MCF 10A (cell line): ENCODE measurements around a stretch of chr5.

DNA sequence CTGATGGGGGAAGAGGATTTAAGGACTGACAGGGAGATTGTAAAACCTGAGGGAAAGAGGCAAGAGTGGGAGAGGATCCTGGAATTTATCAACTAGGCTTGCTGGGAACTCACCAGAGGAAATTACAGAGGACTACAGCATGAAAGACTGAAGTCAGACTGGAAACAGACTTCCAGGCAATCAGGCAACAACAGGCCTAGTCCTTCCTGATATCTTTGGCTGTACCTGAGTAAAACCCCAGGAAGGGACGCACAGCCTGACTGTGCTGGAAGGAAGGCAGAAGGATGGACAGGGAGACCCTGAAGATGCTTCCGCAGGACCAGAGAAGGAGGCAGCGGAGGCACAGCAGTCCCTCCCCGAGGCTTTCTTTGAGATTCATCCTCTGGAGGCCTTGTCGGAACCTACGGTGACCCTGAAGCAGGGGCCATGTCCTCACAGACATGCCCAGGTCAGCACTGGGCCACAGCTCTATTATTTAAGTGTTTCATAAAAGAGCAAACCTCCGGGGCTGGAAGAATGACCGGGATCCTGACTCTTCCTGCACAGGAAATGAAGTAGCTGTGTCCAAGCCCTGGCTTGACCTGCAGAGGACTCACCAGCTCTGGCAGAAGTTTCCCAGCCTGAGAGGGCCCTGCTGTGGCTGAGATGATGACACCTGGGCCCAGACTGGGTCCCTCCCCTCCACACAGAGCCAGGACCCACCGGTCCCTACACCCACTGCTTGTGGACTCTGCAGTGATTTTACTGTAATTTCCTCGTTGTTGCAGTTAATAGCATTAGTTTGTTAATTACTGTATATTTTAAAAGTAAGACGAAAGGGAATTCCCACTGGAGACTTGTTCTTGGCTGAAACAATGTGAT is 72.4 kb downstream of the PCDH1 start:
- PRO-cap: no peak
- RRBS: no CpG with 5 or more reads among the region's 11 CpGs

DNA sequence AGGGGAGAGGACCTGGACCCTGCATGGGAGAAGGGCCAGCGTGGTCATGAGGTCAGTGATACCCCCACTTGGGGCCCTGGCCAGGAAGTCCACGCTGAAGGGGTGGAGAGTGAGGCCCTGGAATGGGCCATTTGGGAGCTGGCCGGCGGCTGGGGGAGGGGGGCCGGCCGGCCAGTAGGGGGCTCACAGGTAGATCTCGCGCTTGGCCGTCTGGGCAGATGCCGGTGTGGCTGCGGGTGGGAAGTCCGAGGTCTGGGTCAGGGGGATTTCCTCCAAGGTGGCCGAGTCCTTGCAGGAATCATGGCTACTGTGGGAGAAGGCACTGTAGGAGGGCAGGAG is 24.4 kb downstream of the PCDH1 start:
- PRO-cap: no peak
- RRBS: 76% methylated on average over 5 of the region's 13 CpGs

- PRO-cap: no peak
- RRBS: no CpG with 5 or more reads among the region's 2 CpGs
Observed at GRCh38 chr5:141858002-141858502, 20.2 kb downstream of the PCDH1 start.

- PRO-cap: no peak
- RRBS: no CpG with 5 or more reads among the region's 27 CpGs
Observed at GRCh38 chr5:141877736-141878097, 493 bp downstream of the PCDH1 start.

- PRO-cap: no peak
- RRBS: 2% methylated on average over 12 of the region's 31 CpGs
Observed at GRCh38 chr5:141878104-141878331, 192 bp downstream of the PCDH1 start.

GRCh38 chr5:141880803-141881882 is 2.9 kb upstream of the PCDH1 start:
- PRO-cap: no peak
- RRBS: no CpG with 5 or more reads among the region's 9 CpGs

DNA sequence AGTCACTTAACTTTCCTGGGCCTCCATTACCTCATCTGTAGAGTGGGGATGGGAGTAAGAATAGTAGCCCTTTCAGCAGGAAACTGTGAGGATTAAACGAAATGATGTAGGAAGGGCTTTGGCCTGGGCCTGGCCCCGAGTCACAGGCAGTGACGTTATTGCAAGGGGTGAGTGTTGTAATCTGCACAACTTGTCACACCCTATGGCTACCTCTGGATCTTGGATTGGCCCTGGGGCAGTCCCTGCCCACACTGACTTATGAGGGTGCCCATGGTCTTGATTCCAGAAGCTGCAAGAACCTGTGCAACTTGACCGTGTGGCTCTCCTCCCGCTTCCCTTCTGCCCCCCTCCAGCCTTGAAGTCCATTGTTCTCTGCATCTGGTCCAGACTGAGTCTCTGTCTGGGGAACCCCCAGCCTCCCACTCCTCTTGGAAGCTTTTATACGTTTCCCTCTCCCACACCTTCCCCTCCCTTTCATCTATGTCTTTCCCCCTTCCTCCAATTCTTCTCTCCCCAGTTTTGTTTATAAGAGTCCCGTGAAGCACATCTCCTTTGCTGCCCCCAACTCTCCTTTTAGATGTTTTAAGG is 818 bp upstream of the PCDH12 start:
- PRO-cap: no peak
- RRBS: no CpG with 5 or more reads among the region's 7 CpGs

DNA sequence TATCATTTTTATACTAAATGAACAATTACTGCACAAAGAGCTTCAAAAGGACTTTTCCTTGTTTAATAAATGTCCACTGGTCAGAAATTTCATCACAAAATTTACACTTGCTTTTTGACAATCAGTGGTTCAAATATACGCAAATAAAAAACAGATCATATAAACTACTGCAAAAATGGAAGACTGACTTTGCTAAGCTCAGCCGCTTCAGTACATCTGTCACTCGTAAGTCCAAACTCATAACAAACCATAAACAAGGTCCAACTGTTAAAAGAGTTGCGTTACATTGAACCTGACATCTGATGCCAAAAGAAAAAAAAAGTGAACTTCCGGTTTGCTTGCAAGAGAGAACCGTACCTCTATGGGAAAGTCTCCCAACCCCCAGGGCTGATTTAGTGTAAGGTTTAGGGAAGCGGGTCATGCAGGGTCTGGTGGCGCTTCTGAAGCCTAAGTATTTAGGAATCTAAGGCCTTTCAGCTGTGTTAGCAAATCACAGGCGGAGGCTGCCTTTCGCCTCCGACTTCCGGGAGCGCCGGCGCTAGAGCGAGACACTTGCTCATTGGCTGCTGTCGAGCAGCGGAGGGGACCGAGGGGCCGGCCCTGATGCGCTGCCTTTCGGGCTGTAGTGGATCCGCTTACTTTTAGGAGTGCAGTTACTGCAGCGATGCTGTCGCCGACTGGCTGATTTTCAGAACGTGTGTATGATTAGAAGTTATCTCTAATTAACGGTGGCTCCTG is 11.9 kb upstream of the GNPDA1 start:
- PRO-cap: bidirectional peak, plus-strand start at position 625 of the sequence, minus-strand start at position 244 of the sequence
- RRBS: under 1% methylated on average over 7 of the region's 28 CpGs

DNA sequence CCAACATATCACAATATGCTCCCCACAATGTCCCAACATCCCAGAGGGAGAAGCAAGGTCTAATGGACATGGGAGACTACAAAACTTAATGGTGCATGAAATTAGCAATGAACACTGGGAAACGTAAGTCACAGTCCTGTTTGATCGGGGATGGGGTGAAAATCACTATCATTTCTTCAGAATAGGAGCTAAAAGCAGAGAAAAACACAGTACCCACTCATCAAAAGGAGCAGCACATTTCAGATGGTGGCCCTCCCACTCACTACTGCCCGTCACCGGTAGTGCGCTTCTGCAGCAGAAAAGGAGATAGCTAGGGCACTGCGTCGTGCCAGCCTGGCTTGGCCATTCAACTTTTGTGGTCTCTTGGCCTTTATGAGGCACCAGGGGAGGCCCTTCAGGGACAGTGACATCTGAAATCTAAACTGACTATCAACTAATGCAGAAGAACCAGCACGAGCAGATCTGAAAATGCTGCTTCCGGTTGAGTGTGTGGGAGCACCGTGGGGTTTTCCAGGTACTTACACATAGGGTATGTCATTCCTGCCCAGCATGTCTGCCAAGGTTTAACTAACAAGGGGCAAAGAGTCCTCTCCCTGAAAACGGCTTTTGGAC is 20.4 kb upstream of the NDFIP1 start:
- PRO-cap: no peak
- RRBS: no CpG with 5 or more reads among the region's 11 CpGs

DNA sequence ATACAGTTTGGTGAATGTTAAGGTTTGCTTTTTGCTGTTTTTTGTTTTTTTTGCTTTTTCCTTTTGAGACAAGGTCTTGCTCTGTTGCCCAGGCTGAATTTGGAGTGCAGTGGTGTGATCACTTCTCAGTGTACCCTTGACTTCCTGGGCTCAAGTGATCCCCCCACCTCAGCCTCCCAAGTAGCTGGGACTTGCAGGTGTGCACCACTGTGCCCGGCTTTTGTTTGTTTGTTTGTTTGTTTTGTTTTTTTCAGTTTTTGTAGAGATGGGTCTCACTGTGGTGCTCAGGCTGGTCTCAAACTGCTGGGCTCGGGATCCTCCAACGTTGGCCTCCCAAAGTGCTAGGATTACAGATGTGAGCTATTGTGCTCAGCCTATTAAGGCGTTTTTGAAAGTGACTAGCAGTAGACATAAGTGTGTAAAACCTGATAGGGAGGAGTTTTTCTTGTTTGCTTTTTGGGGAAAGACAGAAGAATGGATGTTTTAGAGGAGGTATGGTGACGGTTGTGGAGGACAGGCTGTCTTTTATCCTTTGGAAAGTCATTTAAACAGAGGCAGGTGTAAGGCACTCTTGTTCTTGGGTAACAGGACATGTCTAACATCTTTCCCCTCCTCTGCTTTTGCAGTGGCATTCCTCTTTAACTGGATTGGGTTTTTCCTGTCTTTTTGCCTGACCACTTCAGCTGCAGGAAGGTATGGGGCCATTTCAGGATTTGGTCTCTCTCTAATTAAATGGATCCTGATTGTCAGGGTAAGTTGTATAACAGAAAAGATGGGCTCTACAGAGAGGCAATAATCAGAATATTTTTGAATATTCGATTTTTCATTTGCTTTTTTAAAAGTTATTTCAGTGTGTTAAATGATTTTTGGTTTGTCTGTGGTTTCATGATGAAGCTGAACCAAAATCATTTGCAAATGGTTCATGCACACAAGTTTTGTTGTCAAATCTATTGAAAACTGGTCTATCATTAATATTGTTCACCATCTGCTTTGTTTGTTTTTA is 28.8 kb downstream of the NDFIP1 start:
- PRO-cap: no peak
- RRBS: no CpG with 5 or more reads among the region's 6 CpGs

GRCh38 chr5:142215892-142216953 is 107.6 kb downstream of the NDFIP1 start:
- PRO-cap: no peak
- RRBS: no CpG with 5 or more reads among the region's 17 CpGs

DNA sequence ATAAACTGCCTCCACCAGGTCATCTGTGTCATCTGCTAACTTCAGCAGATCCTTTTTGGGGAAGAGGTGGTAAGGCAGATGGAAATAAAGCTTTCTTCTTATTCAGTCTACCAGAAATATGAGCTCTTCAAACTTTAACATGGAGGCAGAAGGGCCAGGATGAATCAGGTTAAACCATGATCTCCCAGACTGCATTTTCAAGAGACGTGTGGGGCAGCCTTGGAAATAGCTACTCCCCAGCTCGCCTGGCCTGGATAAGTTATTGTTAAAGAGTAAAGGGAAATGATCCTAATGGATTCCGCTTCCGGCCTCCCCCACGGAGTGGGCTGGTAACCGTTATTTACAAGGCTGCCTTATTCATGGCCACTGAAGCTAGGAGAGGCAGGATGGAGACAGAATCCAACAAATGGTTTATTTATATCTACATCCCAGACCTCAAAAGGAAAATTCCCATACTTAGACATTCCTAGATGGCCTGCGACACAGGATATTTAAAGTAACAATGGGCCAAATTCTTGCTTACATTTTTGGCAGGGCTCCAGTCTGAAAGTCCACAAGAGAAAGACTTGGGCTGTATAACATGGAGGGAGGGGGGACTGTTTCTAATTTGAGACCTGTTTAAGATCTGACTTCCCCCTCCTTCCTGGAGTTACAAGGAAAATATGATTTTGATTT is 27.9 kb downstream of the SPRY4 start:
- PRO-cap: no peak
- RRBS: no CpG with 5 or more reads among the region's 7 CpGs

DNA sequence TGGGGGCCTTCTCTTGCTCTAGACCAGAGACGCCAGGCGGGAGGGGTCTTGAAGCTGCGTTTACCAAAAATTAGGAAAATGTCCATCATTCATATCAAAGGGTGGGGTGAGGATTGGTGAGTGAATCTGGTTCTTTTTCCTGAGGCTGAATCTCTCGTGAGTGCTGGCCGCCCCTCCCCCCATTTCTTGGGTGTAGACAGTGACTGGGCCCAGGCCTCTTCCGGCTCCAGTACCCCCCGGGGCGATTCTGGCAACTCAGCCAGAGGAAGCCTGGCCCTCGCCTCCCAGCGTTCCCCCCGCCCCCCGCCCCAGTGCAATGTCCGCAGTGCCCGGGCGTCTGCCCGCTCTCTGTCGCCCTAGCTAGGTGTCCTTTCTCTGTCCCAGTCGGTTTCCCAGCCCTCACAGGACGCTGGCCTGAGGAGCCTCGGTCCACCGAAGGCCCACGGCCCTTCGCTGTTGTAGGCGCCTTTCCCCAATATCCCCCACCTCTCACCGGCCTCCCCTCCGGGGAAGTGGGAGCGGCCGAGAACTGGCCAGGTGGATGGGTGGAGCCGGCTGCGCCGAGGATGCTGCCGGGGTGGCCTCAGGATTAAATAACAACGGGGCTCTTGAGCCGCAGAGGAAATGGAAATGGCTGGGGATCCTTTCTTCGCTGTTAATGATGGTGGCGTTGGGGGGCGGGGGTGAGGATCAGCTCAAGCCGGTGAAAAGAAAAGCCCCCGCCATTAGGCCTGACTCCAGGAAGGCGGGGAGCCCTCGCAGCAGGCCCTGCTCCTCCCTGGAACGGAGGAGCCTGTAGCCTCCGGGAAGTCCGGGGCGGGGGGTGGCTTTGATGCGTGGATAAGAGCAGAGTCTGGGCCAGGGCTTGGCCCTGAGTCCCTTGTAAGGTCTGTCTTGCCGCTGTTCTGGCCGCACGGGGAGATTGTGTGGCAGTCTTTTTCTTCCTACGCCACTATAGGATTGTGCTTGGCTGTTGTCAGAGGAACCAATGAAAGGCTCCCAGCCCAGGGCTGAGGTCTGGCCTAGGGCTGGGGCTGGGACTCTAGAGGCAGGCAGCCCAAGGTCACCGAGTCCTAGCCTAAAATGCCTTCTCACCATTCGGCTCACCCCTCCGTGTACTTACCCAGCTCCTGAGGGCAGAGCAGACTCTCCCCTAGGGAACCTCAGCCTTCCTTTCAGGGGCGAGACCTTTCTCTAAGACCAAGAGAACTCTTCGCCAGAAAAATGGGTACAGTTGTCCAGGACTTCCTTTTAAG is 1.2 kb upstream of the SPRY4 start:
- PRO-cap: bidirectional peak, plus-strand start at position 563 of the sequence, minus-strand start at position 514 of the sequence; bidirectional peak, plus-strand start at position 952 of the sequence, minus-strand start at position 990 of the sequence
- RRBS: under 1% methylated on average over 14 of the region's 55 CpGs

DNA sequence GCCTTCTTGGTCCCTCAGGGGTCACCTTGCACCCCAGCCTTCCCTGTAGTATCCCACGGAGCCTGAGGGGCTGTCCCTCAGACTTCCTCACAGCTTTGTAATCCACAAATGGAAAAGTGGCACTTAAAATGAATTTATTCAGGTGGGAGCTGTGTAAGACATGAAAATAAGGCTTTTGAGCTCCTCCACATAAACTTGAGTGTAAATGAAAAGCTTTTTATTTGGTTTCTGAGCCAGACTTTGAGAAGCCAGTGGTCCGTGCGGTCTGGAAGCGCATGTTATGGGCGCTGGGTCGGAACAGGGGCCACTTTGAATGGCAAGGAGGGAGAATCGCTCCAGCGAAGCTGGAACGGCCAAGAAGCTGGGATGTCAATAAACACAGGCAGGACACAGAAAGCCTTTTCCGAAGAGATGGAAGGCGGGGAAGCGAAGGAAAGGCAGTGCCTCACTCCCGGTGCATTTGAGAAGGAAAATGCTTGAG is 84.0 kb upstream of the SPRY4 start:
- PRO-cap: no peak
- RRBS: no CpG with 5 or more reads among the region's 13 CpGs

- PRO-cap: no peak
- RRBS: no CpG with 5 or more reads among the region's 3 CpGs
Observed at GRCh38 chr5:142454071-142454348, 129.2 kb upstream of the SPRY4 start.

DNA sequence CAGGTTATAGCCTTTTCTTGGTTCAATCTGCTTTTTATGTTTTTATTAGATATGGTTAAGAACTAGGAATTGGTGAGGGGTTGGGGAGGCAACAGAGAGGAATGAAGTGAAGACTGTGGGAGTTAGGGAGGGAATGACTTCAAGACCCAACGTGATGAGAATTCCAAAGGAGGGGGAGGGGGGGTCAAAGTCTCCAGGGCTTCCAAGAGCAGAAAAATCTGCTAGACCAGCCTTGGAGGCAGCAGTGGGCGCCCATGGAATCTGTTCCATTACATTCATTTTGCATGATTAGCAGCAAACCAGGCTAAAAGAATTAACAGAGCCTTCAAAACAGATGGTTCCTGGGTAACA is 95.2 kb downstream of the FGF1 start:
- PRO-cap: no peak
- RRBS: no CpG with 5 or more reads among the region's 2 CpGs

GRCh38 chr5:142643999-142644428 is 41.9 kb downstream of the FGF1 start:
- PRO-cap: no peak
- RRBS: no CpG with 5 or more reads among the region's 6 CpGs

GRCh38 chr5:142684280-142685335 is 1.3 kb downstream of the FGF1 start:
- PRO-cap: no peak
- RRBS: no CpG with 5 or more reads among the region's 13 CpGs

DNA sequence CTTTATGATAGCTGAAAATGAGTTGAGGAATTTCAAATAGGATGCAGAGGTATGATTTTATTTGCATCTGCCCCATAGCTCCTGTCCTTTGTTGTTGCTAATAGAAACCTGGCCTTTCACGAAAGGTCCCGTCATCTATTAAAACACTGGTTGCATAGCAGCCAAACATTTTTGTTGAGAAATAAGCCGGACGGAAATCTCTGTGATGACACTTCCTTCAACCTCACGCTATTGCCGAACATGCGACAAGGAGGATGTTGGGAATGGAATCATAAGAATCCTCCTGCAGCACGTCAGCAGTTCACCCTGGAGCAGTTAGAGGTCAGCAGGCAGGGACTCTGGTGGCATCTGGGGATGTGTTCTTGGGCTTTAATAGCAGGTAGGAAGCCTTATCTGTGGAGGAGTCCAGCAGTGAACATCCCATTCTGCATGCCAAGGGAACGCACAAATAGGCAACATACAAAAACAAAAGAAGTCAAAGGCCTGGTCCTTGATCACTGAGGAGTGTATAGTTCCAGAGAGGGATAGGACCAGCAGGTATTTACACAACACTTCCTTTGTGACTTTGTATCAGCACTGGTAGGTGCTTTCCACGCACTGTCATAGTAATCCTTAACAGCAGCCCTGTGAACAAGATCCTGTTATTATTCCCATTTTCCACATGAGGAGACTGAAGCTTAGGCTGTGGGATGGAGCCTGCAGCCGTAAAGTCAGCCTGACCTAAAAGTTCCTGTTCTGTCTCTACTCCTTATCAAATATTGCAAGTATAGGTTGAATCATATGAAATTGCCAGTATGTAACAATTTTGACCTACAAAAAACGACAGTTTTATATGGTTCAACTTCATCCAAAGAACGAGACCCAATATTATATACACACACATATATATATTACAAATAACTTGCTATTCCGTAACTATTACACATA is 33.5 kb downstream of the ARHGAP26 start:
- PRO-cap: no peak
- RRBS: no CpG with 5 or more reads among the region's 14 CpGs

DNA sequence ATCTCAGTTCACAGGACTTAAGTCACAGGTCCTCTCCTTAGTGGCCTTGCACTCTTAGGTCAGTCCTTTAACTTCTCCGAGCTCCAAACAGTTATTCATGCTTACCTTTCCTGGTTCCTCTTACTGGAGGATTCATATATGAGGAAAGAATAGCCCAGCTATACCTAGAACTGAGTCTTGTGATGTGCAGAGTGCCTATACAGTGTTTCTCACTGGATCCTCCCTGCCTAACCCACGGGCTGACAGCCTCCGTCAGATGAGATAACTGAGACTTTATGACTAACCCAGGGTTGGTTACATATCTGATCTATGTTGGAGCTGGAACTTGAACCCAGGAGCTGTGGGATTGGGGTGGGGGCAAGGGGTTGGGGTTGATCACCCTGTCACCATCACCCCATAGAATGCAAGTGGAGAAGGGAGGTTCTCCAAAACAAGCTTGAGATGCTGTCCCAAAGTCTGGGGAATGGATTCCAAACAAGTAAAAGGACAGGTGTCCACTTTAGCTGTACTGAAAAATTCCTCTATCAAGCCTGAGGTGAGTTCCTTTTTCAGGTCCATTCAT is 100.4 kb downstream of the ARHGAP26 start:
- PRO-cap: no peak
- RRBS: no CpG with 5 or more reads among the region's 3 CpGs